Measurements from ENCODE around the genes DPP4, SCN3A and XIRP2.

- RRBS: 3% methylated on average over 29 of the region's 64 CpGs
Measured at GRCh38 chr2:161414358-161415074, 1.6 kb upstream of the TBR1 start.

DNA sequence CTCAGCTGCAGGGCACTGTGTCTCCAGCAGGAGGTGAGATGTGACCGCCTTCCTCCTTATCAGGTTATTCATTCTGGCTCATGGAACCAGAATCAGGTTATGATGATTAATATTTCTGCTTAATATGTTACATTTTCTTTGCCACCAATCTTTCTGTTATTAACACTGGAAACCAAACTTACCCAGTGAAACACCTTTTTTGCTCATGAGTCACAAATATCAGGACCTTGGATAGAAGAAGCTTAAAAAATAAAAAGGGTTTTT is 85.4 kb downstream of the DPP4 start:
- RRBS: no CpG with 5 or more reads among the region's 1 CpG

GRCh38 chr2:162073836-162074737 is at the start of gene DPP4:
Gene DPP4, minus strand, starts transcription at chr2:162074215.
- RRBS: 2% methylated on average over 20 of the region's 73 CpGs

GRCh38 chr2:162091378-162092074 is 17.5 kb upstream of the DPP4 start:
- RRBS: no CpG with 5 or more reads among the region's 8 CpGs

GRCh38 chr2:164652959-164653484 is 31.7 kb upstream of the GRB14 start:
- RRBS: no CpG with 5 or more reads among the region's 2 CpGs

DNA sequence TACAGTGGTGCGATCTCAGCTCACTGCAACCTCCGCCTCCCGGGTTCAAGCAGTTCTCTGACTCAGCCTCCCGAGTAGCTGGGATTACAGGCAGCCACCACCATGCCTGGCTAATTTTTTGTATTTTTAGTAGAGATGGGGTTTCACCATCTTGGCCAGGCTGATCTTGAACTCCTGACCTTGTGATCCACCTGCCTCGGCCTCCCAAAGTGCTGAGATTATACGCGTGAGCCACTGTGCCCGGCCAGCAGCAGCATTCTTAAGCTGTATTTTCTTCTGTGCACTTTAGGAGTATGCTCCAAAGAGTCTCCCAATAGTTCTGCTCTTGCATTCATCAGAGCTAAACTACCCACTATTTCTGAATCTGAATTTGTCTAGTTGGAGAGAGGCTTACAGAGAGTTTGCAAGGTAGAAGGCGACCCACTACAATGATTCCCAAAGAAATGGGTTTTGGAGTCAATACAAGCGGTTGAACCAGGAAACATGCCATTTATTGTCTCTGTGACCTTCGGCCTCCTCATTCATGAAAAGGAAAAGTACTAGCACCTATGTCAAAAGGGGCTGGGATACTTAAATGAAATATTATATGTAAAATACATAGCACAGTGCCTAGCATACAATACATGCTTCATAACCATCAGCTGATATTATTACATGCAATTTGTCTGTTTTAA is 89.5 kb upstream of the GRB14 start:
- RRBS: no CpG with 5 or more reads among the region's 11 CpGs

- RRBS: no CpG with 5 or more reads among the region's 1 CpG
Measured at GRCh38 chr2:164808657-164809155, 32.9 kb downstream of the COBLL1 start.

DNA sequence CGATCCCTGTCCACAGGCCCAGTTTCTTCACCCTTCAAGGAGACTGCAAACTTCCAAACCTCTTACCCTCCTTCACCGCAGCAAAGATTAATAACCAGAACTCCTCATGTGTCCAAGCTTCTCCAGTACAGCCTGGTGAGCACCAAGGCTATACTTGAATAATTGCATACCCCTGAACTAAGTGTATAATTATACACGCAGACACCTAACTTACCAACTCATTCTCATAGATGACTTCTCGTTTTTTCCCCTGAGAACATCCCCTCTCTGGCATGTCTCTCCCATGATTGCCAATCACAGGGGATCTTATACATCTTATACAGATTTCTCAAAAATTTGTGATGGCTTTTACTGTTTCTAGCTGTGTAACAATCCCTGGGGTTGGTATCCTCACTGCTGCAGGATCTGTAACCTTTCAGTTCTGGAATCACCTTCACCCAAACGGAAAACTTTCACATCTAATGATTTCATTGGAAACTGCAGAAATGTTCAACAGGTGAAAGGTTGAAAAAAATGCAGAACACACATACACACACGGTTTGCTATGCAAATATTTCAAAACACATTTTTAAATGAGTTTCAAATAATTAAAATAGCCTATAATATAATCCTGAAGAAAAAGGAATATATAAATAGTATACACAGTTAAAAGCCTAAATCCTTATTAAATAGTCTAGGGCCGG is 18.1 kb downstream of the COBLL1 start:
- RRBS: no CpG with 5 or more reads among the region's 7 CpGs

GRCh38 chr2:165203738-165204260 is at the start of gene SCN3A:
Gene SCN3A, minus strand, starts transcription at chr2:165204050.
- RRBS: no CpG with 5 or more reads among the region's 6 CpGs

- RRBS: no CpG with 5 or more reads among the region's 3 CpGs
Measured at GRCh38 chr2:165886373-165886815, 67.2 kb downstream of the TTC21B start.

DNA sequence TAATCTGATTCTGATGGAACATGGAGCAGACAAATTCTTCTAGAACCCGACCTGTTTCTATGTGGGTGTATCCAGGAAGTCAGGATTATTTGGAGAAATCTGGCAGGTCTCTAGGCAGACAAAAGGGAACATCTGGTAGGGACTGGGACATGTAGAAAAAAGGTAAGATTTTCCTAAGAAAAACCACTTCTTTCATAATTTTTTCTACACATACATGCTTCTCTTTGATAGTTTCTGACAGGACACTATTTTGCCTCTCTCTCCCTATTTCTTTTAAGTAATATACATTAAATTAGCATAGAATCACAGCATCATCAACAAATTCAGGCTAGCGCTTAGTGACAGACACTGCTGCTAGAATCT is at the start of gene XIRP2:
TSS of gene XIRP2 (plus strand) at position 85 of the 363 bp plus-strand sequence.
- RRBS: no CpG with 5 or more reads among the region's 2 CpGs

GRCh38 chr2:167135532-167136130 is 157.2 kb upstream of the B3GALT1 start:
- RRBS: no CpG with 5 or more reads among the region's 4 CpGs

GRCh38 chr2:167140721-167141274 is 152.0 kb upstream of the B3GALT1 start:
- RRBS: no CpG with 5 or more reads among the region's 4 CpGs

GRCh38 chr2:167186492-167186862 is 106.3 kb upstream of the B3GALT1 start:
- RRBS: no CpG with 5 or more reads among the region's 1 CpG

DNA sequence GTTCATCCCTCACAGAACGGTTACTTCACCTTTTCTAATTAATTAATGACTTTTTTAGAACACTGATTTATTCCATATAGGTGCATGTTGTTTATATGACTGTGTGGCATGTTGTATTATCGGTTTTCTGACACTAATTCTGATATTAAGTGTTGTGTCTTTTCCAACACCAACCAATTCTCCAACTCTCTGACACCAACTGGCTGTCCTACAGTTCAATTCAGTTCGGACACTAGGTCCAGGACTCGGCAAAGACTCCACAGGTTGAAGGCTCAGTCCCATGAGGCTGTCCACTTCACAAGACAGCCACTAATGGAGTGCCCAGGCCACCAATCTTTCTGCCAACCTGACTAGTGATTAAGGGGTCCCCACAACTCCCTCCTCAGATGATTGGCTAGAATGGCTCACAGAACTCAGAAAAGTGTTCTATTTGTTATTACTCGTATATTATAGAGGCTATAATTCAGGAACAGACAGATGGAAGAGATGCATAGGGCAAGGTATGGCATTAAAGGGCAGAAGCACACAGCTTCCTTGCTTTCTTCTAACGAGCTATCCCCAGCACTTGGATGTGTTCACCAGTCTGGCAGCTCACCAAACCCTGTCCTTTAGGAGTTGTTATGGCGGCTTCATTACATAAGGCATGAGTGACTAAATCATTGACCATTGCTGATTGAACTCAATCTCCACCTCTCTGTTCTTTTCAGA is 103.1 kb upstream of the B3GALT1 start:
- RRBS: no CpG with 5 or more reads among the region's 7 CpGs

DNA sequence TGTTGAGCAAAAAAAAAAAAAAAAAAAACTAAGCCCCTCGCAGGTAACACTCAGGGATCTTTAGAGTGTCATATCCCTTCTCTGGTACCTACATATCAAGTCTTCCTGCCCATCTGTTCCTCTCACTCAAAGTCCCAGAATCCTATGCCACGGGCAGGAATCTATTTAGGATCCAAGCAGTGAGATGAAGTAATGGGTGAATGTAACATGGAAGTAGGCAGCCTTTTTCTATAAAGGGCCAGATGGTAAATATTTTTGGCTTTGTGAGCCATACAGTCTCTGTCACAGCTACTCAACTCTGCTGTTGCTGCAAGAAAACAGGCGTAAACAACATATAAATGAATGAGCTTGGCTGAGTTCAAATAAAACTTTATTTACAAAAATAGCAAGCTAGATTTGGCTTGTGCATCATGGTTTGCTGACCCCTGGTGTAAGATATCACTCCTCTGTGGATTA is 458.0 kb downstream of the B3GALT1 start:
- RRBS: no CpG with 5 or more reads among the region's 3 CpGs

DNA sequence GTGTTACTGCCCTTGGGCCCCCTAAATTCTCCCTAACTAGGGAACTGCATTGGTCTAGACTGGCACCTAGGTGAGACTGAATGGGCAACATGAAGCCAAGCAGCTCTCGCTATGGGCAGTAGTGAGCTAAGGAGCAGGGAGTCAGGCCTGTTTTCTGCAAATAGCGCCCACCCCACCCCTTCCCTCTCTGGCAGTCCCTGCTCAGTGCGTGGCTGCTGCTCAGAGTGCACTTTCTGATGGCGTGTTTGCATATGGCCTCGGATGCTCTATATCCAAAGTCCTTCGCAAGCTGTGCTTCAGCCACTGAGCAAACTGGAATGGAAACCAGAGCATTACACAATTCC is 420.0 kb downstream of the STK39 start:
- RRBS: no CpG with 5 or more reads among the region's 6 CpGs

DNA sequence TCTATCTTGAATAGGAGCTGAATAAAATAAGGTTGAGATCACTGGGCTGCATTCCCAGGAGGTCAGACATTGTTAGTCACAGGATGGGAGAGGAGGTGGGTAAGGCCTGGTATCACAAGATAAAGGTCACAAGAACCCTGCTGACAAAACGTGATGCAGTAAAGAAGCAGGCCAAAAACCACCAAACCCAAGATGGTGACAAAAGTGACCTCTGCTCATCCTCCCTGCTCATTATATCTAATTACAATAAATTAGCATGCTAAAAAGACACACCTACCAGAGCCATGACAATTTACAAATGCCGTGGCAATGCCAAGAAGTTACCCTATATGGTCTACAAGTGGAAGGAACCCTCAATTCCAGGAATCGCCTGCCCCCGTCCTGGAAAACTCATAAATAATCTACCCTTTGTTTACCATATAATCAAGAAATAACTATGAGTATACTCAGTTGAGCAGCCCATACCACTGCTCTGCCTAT is 302.4 kb downstream of the STK39 start:
- RRBS: no CpG with 5 or more reads among the region's 4 CpGs

GRCh38 chr2:168137515-168138814 is 109.4 kb downstream of the STK39 start:
- RRBS: no CpG with 5 or more reads among the region's 8 CpGs

- RRBS: no CpG with 5 or more reads among the region's 9 CpGs
Measured at GRCh38 chr2:168156525-168157052, 90.8 kb downstream of the STK39 start.

All from cardiac fibroblast (primary cell).